ENCODE results near the genes TMEM239, PCED1A and ITPA.

DNA sequence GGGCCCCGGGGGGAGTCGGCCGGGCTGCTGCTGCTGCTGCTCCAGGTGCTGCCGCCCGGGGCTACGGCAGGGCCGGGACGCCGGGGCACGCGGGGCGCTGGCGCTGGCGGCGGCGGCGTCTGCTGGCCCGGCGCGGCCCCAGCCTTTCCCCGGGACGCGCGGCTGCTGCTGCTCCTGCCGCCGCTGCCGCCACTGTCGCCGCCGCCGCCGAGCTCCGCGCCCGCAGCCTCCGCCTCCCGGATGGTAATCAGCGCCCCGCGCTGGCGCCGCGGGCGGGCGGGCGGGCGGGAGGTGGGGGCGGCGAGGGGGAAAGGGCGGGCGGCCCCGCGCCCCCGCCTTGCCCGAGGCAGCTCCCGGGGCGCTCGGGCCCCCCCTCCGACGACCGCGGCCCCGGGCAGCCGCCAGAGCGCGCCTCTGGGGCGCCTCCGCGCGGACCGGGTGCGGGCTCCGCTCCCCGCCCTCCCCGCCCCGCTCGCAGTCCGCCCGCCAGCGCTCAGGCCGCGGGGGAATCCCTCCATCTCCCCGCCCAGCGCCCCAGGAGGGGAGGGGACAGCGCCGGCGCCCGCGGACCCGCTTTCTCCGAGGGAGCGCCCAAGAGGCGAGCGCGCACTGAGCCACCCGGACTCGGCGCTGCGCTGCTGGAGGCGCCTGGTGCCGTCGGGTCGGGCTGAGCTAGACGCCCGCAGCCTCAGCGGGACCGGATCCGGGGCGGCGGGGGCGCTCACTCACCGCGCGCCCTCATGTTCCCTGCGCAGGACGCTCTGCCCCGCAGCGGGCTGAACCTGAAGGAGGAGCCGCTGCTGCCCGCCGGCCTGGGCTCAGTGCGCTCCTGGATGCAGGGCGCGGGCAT, 551 bp downstream of the EBF4 start:
CAGE:
- cytosol, long polyA minus RNA, result no peak
- cytosol, long polyA plus RNA, result no peak
- long polyA plus RNA, result no peak
- nucleus, long polyA minus RNA, result no peak
- nucleus, long polyA plus RNA, result no peak

CAGE:
- cytosol, long polyA minus RNA, result no peak
- cytosol, long polyA plus RNA, result no peak
- long polyA plus RNA, result no peak
- nucleus, long polyA minus RNA, result no peak
- nucleus, long polyA plus RNA, result no peak
Observed at GRCh38 chr20:2816037-2816622, at the start of gene TMEM239. TSS of gene TMEM239 (plus strand) at chr20:2816364.

DNA sequence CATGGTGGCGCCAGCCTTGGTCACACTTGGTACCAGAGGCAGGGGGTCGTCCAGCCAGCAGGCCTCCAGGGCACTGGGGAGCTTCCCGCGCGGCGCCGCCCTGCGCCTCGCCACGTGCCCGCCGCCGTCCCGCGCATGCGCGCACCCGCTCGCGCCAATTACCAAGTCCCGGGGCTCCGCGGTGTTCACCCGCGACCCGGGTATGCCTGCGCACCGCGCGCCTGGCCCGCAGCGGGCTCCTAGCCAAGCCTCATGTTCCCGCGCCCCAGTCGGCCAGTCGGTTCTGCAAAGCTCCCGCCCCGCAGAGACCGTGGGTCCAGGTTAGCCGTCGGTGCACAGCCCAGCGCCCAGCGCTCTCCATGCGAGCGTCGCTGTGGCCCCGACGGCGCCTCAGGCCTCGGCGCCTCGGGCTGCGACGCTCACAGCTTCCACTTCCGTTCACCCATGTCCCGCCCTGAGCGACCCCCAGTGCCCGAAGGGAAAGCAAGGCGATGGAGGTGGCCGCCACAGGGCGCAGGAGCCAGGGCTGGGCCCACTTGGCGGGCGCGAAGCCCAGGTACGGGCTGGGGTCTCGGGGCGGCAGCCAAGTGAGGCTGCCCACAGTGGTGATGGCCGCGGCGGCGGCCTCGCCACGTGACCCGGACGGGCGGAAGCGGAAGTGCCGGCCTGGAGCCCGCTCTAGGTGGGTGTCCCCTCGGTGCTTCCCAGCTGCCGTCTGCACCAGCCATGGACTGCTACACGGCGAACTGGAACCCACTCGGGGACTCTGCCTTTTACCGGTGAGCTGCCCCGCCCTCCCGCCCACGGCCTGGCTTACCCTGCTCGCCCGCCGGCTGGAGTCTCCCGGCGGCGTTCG, at the start of gene PCED1A:
Gene PCED1A (minus strand): TSS at position 607 of the 856 bp plus-strand sequence.
CAGE:
- cytosol, long polyA minus RNA, result no peak
- cytosol, long polyA plus RNA, result no peak
- long polyA plus RNA, result start-site peak on the plus strand centred at position 699 of the sequence, 49 bp wide, 373 and 231 reads in 2 replicates
- nucleus, long polyA minus RNA, result start-site peak on the plus strand centred at position 669 of the sequence, 33 bp wide, 48 reads
- nucleus, long polyA plus RNA, result start-site peak on the minus strand centred at position 618 of the sequence, 75 bp wide, 26 and 21 reads in 2 replicates; start-site peak on the plus strand centred at position 695 of the sequence, 34 bp wide, 269 and 249 reads in 2 replicates

DNA sequence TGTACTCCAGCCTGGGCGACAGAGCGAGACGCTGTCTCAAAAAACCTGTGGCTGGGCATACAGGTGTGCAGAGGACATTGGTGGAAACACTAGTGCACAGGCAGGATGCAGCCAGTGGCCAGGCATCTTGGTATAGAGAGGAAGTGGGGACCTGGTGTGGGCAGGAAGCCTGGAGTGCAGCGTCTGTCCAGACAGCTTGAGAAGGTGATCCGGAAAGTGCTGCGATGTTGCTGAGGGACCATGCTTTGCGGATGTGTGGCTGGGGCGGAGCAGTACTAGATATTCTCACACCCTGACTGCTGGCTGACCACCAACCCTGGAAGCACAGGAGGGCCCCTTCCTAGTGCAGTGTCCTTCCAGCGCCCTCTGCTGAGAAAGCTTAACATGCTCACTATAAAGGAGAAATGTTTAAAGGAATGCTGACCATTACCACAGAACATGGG, 11.4 kb downstream of the VPS16 start:
CAGE:
- cytosol, long polyA minus RNA, result no peak
- cytosol, long polyA plus RNA, result no peak
- long polyA plus RNA, result no peak
- nucleus, long polyA minus RNA, result no peak
- nucleus, long polyA plus RNA, result no peak

DNA sequence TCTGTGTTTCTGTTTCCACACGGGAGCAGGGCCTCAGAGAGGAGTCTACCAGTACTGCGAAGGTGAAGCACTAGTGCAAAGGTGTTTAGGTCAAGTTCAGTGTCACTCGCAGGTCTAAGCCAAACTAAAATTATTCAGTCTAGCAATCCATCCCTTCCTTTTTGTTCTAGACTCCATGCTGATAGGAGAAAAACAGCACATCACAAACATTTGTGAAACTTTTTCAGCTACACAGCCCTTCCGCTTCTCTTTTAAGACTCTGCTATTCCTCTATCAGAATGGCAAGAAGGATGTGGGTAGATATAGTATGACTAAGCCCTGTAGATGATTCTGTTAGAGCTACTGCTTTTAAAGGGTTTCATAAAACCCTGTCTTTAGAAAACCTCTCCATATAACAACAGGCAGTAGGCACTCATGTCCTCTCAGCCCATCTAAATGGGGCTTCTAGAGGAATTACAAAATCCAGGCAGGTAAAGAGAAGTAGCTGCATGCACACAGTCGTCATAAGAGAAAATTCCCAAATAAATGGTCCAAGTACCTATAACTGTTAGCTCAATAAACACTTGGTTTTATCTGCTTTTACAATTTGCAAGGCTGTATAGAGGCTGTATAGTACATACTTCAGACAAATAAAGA, 2.3 kb downstream of the FASTKD5 start:
CAGE:
- cytosol, long polyA minus RNA, result no peak
- cytosol, long polyA plus RNA, result no peak
- long polyA plus RNA, result no peak
- nucleus, long polyA minus RNA, result no peak
- nucleus, long polyA plus RNA, result no peak

CAGE:
- cytosol, long polyA minus RNA, result no peak
- cytosol, long polyA plus RNA, result no peak
- long polyA plus RNA, result no peak
- nucleus, long polyA minus RNA, result no peak
- nucleus, long polyA plus RNA, result no peak
Observed at GRCh38 chr20:3168091-3169076, 5.0 kb downstream of the LZTS3 start.

DNA sequence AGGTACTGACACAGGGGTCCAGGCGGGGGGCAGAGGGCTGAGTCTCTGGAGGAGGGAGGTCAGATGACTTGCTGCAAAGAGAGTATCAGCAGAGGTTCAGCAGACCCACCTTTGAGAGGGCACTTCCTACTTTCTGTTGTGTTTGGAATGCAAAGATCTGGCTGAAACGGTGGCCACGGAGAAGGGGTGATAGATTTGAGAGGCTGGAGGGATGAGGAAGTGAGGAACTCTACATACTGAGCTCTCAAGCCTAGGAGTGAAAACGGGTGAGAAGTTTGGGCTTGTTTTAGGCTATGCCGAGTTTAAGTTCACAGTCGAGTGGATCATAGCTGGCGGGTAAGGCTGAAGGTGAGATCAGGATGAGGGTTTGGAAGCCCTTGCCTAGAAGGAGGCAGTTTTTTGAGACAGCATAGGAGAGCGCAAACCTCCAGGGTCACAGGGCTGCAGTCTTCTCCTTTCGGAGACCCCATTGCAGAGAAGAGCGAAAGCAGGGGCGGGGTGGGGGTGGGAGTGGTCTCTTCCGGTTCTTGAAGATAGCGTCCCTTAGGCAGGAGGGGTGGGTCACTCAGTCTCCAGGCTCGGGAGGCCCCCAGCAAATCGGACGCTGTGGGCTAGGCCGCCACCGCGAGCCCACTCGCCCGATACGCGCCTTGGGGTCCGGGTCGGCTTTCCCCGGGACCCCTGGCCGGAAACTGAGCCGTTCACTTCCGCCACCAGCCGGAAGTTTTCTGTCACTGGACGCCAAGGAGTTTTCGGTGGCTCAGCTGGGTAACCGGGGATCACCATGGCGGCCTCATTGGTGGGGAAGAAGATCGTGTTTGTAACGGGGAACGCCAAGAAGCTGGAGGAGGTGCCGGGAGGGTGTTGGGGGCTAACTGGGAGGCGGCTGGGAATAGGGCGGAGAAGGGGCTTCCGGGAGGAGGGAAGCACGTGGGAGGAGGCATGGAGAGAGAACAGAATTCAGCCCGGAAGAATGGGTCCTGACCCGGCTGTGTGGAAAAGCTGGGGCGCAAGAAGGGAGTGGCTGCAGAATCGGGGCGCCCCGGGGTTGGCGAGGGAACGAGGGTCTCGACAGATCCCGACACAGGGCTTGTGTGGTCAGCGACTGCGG, at the start of gene ITPA:
Gene ITPA (plus strand): TSS at position 731 of the 1,111 bp plus-strand sequence.
CAGE:
- cytosol, long polyA minus RNA, result start-site peak on the plus strand centred at position 735 of the sequence, 8 bp wide, 42 reads
- cytosol, long polyA plus RNA, result start-site peak on the plus strand centred at position 342 of the sequence, 869 bp wide, 3,016 and 283 reads in 2 replicates
- long polyA plus RNA, result start-site peak on the plus strand centred at position 746 of the sequence, 62 bp wide, 3,277 and 1,944 reads in 2 replicates
- nucleus, long polyA minus RNA, result start-site peak on the plus strand centred at position 733 of the sequence, 9 bp wide, 66 reads
- nucleus, long polyA plus RNA, result start-site peak on the plus strand centred at position 740 of the sequence, 63 bp wide, 1,626 and 1,811 reads in 2 replicates

DNA sequence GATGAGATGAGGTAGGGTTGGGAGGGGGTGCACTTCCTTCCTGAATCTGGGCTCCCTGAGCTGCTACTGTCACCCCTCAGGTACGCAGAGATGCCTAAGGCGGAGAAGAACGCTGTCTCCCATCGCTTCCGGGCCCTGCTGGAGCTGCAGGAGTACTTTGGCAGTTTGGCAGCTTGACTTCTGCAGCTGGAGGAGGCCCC, 13.9 kb downstream of the ITPA start:
CAGE:
- cytosol, long polyA minus RNA, result no peak
- cytosol, long polyA plus RNA, result no peak
- long polyA plus RNA, result no peak
- nucleus, long polyA minus RNA, result no peak
- nucleus, long polyA plus RNA, result no peak

CAGE:
- cytosol, long polyA minus RNA, result no peak
- cytosol, long polyA plus RNA, result no peak
- long polyA plus RNA, result no peak
- nucleus, long polyA minus RNA, result no peak
- nucleus, long polyA plus RNA, result no peak
Observed at GRCh38 chr20:3473043-3474015, 2.5 kb downstream of the ATRN start.

DNA sequence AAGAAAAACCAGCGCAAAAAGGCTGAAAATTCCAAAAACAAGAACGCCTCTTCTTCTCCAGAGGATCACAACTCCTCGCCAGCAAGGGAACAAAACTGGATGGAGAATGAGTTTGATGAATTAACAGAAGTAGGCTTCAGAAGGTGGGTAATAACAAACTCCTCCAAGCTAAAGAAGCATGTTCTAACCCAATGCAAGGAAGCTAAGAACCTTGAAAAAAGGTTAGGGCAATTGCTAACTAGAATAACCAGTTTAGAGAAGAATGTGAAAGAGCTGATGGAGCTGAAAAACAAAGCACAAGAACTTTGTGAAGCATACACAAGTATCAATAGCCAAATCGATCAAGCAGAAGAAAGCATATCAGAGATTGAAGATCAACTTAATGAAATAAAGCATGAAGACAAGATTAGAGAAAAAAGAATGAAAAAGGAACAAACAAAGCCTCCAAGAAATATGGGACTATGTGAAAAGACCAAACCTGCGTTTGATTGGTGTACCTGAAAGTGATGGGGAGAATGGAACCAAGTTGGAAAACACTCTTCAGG, 52.2 kb downstream of the ATRN start:
CAGE:
- cytosol, long polyA minus RNA, result no peak
- cytosol, long polyA plus RNA, result no peak
- long polyA plus RNA, result no peak
- nucleus, long polyA minus RNA, result no peak
- nucleus, long polyA plus RNA, result no peak

DNA sequence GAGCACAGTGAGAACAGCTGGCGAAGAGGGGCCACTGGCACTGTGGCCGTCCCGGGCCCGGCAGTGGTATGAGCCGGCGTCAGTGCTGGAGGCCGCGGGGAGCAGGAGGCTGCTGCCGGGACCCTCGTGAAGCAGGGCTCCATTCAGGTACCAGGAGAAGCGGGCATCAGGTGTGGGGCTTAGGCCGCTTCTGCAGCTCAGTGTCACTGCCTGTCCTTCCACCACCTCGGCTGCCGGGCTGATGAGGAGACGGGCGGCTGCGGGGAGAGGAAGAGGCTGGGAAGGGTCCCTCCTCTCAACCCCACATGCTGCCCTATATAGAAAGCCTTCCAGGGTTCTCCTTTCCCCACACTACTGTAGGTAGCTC, 13.2 kb downstream of the SIGLEC1 start:
CAGE:
- cytosol, long polyA minus RNA, result no peak
- cytosol, long polyA plus RNA, result no peak
- long polyA plus RNA, result no peak
- nucleus, long polyA minus RNA, result no peak
- nucleus, long polyA plus RNA, result no peak

CAGE:
- cytosol, long polyA minus RNA, result no peak
- cytosol, long polyA plus RNA, result no peak
- long polyA plus RNA, result no peak
- nucleus, long polyA minus RNA, result no peak
- nucleus, long polyA plus RNA, result no peak
Observed at GRCh38 chr20:3785975-3786581, 462 bp downstream of the CENPB start.

DNA sequence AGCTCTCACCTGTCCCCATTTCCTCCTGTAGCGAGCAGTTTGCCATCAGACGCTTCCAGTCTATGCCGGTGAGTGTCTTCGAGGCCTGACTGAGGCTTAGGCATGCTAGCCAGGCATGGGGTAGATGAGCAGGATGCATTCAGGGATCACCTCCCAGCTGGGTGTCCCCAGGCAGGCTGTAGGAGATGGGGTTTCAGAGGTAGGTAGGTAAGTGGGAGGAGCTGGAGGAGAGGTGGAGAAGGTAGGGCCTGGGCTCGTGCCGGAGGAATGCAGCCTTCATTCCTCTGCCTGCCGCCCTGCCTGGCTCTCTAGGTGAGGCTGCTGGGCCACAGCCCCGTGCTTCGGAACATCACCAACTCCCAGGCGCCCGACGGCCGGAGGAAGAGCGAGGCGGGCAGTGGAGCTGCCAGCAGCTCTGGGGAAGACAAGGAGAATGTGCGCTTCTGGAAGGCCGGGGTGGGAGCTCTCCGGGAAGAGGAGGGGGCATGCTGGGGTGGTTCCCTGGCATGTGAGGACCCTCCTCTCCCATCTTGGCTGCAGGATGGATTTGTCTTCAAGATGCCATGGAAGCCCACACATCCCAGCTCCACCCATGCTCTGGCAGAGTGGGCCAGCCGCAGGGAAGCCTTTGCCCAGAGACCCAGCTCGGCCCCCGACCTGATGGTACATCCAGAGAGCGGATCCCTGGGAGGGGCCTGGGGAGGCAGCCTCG, 4.5 kb downstream of the CDC25B start:
CAGE:
- cytosol, long polyA minus RNA, result no peak
- cytosol, long polyA plus RNA, result no peak
- long polyA plus RNA, result no peak
- nucleus, long polyA minus RNA, result no peak
- nucleus, long polyA plus RNA, result no peak

CAGE:
- cytosol, long polyA minus RNA, result no peak
- cytosol, long polyA plus RNA, result no peak
- long polyA plus RNA, result no peak
- nucleus, long polyA minus RNA, result no peak
- nucleus, long polyA plus RNA, result no peak
Observed at GRCh38 chr20:3802765-3803762, 7.0 kb downstream of the CDC25B start.

DNA sequence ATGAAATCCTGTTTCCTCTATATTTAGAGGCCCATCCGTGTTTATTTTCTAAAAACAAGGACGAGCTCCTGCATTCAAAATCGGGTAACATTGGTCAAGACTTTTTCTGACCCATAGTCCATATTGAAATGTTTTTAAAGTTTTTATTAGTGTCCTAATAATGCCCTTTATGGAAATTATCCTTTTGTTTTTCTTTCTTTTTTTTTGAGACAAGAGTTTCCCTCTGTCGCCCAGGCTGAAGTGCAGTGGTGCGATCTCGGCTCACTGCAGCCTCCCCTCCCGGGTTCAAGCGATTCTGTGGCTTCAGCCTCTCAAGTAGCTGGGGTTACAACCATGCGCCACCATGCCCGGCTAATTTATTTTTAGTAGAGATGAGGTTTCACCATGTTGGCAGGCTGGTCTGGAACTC, 841 bp downstream of the AP5S1 start:
CAGE:
- cytosol, long polyA minus RNA, result no peak
- cytosol, long polyA plus RNA, result no peak
- long polyA plus RNA, result no peak
- nucleus, long polyA minus RNA, result no peak
- nucleus, long polyA plus RNA, result no peak

DNA sequence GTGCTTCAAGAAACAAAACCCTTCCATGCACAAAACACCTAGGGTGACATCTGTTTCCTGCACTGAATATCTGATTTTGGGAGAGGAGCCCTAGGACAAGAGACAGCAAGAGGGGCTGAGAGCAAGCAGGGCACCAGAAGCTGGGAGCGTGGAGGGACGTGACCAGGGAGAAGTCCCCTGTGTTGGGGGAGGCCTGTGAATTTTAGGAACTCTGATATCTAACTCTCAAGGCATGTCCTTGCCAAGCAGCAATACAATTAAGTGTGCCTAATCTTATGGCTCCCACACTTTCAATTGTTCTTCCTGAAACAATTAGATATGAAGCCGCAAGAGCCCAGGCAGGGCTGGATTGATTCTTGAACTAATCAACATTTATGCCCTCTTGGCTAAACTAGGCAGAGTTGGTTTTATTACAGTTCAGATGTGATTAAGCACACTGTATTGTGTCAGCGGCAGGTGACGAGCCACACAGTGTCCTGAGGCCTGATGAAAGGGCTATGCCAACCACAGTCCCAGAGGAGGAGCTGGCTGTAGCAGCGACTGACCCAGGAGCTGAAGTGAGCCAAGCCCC, 4.3 kb upstream of the MAVS start:
CAGE:
- cytosol, long polyA minus RNA, result no peak
- cytosol, long polyA plus RNA, result no peak
- long polyA plus RNA, result no peak
- nucleus, long polyA minus RNA, result no peak
- nucleus, long polyA plus RNA, result no peak

CAGE:
- cytosol, long polyA minus RNA, result no peak
- cytosol, long polyA plus RNA, result no peak
- long polyA plus RNA, result no peak
- nucleus, long polyA minus RNA, result no peak
- nucleus, long polyA plus RNA, result no peak
Observed at GRCh38 chr20:3875059-3875802, 14.0 kb upstream of the PANK2 start.

CAGE:
- cytosol, long polyA minus RNA, result no peak
- cytosol, long polyA plus RNA, result no peak
- long polyA plus RNA, result no peak
- nucleus, long polyA minus RNA, result no peak
- nucleus, long polyA plus RNA, result no peak
Observed at GRCh38 chr20:3931875-3932569, 42.8 kb downstream of the PANK2 start.

DNA sequence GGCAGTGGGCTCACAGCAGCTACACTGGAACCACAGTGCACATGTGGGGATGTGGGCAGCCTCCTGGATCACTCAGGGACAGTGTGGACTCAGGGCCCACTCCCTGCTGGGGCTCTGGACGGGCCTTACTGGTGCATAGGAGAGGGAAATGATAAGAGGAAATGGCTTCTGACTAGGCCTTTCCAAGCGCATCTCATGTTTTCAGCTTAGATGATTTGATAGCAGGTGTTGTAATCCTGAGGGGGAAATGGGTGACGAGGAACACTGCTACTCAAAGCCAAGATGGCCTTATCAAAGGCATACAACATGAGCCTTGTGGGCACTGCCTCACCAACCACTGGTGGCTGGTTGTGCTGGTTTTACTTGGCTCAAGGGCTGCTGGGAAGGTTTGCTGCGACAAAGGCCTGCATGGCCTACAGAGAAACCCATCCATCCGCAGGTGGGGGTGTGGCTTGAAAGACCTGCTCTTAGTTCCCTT, 44.1 kb downstream of the PANK2 start:
CAGE:
- cytosol, long polyA minus RNA, result start-site peak on the minus strand centred at position 215 of the sequence, 11 bp wide, 33 reads; start-site peak on the minus strand centred at position 386 of the sequence, 51 bp wide, 19 reads
- cytosol, long polyA plus RNA, result no peak
- long polyA plus RNA, result no peak
- nucleus, long polyA minus RNA, result no peak
- nucleus, long polyA plus RNA, result no peak

DNA sequence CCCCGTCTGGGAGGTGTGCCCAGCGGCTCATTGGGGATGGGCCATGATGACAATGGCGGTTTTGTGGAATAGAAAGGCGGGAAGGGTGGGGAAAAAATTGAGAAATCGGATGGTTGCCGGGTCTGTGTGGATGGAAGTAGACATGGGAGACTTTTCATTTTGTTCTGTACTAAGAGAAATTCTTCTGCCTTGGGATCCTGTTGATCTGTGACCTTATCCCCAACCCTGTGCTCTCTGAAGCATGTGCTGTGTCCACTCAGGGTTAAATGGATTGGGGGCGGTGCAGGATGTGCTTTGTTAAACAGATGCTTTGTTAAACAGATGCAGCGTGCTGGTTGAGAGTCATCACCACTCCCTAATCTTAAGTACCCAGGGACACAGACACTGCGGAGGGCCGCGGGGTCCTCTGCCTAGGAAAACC, 18.2 kb upstream of the RNF24 start:
CAGE:
- cytosol, long polyA minus RNA, result no peak
- cytosol, long polyA plus RNA, result no peak
- long polyA plus RNA, result no peak
- nucleus, long polyA minus RNA, result no peak
- nucleus, long polyA plus RNA, result no peak

Measured in keratinocyte (primary cell).